AG04450 (cell line): Measurements from ENCODE around the gene ATXN1.

GRCh38 chr6:16334663-16335381 is 96.4 kb downstream of the GMPR start:
- CAGE, long polyA plus RNA: no peak
- RRBS: no CpG with 5 or more reads among the region's 6 CpGs

GRCh38 chr6:16585711-16586307 is 175.5 kb downstream of the ATXN1 start:
- CAGE, long polyA plus RNA: no peak
- RRBS: no CpG with 5 or more reads among the region's 7 CpGs

DNA sequence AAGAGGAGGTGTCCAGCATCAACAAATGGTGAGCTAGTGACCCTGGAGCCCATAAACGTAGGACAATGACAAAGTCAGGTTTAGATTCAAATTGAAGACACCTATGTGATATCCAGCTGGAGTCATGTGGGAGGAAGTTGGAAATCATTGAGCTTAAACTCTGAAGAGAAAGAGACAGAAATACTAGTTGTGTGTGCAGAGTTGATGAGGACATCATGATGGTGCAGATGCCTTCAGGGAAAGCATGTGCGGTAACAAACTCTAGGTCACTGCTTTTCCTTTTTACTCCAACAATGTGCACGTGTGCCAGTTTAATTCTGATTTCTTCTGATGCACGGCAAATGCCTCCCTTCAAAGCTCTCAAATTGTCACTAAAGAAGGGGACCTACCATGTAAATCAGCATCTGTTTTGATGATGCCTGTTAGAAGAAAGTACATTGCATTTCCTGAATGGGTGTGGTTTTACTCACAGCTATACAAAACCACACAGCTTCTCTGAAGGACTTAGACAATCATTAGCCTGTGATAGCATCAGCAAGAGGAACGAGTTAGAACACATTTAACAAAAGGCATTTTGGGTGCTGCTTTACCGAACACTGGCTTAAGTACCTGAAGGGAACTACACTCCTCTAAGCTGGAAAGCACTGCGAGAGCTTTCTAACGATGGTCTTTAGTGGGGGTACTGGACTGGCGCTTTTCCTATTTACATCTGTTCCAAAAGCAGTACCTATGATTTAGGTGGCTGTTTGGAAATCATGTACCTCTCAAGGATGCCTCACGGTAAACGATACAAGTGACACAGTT is 109.5 kb downstream of the ATXN1 start:
- CAGE, long polyA plus RNA: no peak
- RRBS: no CpG with 5 or more reads among the region's 11 CpGs

DNA sequence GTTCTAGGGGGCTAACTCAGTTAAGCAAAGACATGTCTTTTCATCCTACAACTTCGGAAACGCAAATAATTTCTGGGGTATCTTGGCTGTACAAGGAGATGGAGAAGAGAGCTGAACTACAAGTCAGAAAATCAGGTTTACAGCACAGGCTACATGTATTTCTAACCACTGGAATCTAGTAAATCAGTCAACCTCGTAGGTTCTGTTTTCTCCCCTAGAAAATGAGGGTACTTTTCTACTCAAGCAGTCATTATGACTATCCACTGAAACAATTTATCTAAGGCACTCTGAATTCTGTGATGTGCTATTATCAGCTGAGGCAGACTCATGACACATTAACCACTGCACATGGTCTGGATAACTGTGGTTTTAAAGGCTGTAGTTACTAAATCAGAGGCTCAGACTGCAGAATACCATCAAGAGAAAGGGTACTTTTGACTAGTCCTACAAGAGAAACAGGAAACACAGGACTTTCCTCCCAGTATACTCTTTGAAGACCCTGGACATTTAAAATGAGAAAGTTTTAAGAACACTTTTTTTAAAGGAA is 20.2 kb downstream of the ATXN1 start:
- CAGE, long polyA plus RNA: no peak
- RRBS: no CpG with 5 or more reads among the region's 3 CpGs

GRCh38 chr6:16761299-16762222 is at the start of gene ATXN1:
Gene ATXN1 (minus strand): TSS chr6:16761460.
- CAGE, long polyA plus RNA: start-site peak on the minus strand at chr6:16761441-16761456, 23 and 28 reads in 2 replicates
- RRBS: 2% methylated on average over 26 of the region's 74 CpGs

DNA sequence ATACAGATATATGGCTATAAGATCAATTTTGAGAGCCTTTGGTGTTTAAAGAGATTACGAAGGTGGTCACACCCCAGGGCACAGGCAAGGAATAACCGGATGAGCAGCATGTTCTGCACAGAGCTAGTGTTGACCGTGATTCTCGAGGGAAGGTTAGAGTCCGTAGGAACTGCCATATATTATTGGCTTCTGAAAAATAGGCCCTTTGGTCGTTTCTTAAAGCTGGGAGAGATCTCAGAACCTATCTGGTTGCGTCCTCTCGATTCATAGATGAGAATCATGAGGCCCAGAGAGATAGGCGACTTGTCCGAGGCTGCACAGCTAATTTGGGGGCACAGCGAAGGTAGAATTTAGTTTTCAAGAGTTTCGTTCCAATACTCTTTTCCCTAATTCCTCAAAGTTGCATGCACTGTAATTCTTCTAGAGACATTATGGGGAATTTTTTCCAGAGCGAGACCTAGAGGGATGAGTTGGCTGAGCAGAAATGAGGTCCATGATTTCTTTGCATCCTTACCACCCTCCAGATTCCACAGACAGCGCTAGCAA is 794 bp downstream of the STMND1 start:
- CAGE, long polyA plus RNA: no peak
- RRBS: no CpG with 5 or more reads among the region's 14 CpGs

GRCh38 chr6:17174591-17175004 is 72.7 kb downstream of the STMND1 start:
- CAGE, long polyA plus RNA: no peak
- RRBS: no CpG with 5 or more reads among the region's 12 CpGs

DNA sequence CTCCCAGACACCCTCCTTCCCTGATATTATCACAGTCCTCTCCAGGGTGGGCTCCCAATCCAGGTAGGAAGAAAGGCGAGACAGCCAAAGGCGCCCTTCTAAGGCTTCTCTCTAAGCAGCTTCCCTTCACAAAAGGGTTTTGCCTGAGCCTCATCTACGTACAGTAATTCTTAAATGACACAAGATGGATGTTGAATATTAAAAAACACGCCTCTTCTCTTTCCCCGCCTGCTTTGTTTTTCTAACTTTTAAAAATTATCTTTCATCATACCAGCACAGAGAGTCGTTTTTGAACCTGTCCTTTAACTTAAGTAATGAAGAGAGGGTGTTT is 2.1 kb upstream of the RBM24 start:
- CAGE, long polyA plus RNA: no peak
- RRBS: no CpG with 5 or more reads among the region's 6 CpGs

GRCh38 chr6:17744410-17744913 is 37.7 kb upstream of the NUP153 start:
- CAGE, long polyA plus RNA: no peak
- RRBS: no CpG with 5 or more reads among the region's 12 CpGs

GRCh38 chr6:17850497-17851146 is 136.8 kb downstream of the KIF13A start:
- CAGE, long polyA plus RNA: no peak
- RRBS: no CpG with 5 or more reads among the region's 4 CpGs

- CAGE, long polyA plus RNA: no peak
- RRBS: no CpG with 5 or more reads among the region's 9 CpGs
These were observed 13.1 kb downstream of the TPMT start for GRCh38 chr6:18141692-18142253.

GRCh38 chr6:18154279-18154774 is 550 bp downstream of the TPMT start:
- CAGE, long polyA plus RNA: no peak
- RRBS: no CpG with 5 or more reads among the region's 10 CpGs

- CAGE, long polyA plus RNA: no peak
- RRBS: 2% methylated on average over 15 of the region's 37 CpGs
These were observed 785 bp downstream of the KDM1B start for GRCh38 chr6:18155763-18156650.

GRCh38 chr6:18257825-18258429 is 6.4 kb downstream of the DEK start:
- CAGE, long polyA plus RNA: start-site peak on the minus strand at chr6:18258052-18258060, 108 and 52 reads in 2 replicates
- RRBS: no CpG with 5 or more reads among the region's 2 CpGs

DNA sequence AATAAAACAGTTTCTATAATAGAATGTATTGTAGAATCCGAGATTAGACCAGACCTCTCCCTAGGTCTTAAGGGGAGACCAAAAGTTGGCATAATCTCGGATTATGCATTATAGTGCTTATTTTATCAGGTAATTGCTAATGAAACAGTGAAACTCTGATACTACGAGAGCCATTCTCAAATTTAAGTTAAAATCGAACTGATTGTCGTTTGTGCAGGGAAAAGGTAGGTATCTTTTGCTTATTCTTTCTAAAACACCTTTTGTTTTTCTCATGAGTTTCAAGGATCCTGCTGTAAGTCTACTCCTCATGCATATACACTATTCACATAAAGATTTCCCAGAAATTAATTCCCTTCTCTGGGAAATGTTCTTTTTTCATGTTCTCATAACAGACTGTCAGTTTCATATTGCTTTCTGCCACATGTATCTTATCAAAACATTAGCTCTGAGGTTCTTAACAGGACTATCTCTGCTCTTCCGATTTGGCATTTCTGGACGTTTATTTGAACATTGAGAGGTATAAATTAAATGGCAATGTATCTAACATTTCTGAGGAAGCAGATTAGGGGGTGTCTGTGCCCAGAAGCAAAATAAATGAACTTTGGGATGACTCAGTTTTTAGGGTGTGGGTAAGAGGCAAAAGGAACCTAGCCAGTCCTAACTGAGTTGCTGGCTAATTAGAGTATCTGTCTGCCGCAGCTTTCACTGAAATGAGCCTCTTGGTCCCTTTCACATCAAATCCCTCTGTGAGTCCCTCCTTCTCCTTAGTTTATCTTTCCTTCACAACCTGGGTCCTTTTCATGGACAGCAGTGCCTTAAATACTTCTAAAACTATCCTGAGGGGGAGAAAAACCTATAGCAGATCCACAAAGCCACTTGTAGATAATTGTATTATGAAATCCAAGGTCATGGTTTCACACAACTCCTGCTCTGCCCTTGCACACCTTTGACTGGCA is 979 bp downstream of the RNF144B start:
- CAGE, long polyA plus RNA: no peak
- RRBS: no CpG with 5 or more reads among the region's 8 CpGs

- CAGE, long polyA plus RNA: no peak
- RRBS: no CpG with 5 or more reads among the region's 4 CpGs
These were observed 1.8 kb downstream of the RNF144B start for GRCh38 chr6:18388807-18389449.

DNA sequence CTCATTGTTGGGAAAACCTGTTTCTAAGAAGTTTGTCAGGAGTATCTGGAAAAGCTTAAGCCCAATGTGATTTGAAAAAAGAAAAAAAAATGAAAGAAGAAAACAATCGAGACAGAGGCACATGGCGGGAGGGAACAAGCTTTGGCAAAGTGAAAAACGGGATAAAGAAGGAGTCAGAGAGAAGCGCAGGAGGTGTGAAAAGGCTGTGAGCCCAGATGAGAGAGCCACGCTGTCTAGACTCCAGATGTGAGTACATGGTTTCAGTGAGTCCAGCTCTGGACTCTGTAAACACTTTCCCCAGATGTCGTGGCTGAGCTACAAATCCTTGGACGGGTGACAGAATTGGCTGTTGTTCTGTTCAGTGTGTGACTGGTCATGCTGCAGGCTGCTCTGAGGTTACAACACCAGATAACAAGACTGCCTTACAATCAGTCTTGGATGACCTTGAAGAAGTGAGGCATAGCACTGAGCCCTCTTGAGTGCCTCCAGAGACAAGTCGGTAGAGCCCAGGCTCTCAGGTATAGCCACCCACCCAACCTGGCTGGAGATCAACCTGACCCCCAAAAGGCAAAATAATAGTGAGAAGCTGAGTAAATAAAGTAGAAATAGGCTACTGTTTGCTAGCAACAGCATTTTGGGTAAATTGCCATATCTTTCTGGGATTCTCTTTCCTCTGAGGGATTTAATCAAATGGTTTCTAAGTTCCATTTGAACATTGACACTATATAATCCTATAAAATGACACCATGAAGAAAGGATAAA is 656.4 kb upstream of the ID4 start:
- CAGE, long polyA plus RNA: no peak
- RRBS: no CpG with 5 or more reads among the region's 8 CpGs

GRCh38 chr6:19312055-19312757 is 525.0 kb upstream of the ID4 start:
- CAGE, long polyA plus RNA: no peak
- RRBS: no CpG with 5 or more reads among the region's 8 CpGs

- CAGE, long polyA plus RNA: no peak
- RRBS: no CpG with 5 or more reads among the region's 9 CpGs
These were observed 31.8 kb upstream of the ID4 start for GRCh38 chr6:19805131-19806004.

DNA sequence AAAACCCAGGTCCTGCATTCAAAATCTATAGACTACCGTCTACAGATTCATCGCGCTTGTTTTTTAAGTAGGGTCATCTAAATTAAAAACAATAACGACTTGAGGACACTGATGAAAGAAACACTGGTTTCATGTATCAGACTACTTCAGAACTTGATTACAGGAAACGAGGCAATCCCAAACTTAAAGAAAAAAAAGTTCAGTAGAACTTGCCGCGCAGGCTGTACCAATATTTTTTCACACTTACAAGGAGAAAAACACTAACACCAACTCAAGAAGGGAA is 642 bp downstream of the MBOAT1 start:
- CAGE, long polyA plus RNA: no peak
- RRBS: no CpG with 5 or more reads among the region's 7 CpGs